Foreskin keratinocyte (primary cell): ENCODE measurements around the genes SHISA3, GUF1, COMMD8 and TXK.

DNA sequence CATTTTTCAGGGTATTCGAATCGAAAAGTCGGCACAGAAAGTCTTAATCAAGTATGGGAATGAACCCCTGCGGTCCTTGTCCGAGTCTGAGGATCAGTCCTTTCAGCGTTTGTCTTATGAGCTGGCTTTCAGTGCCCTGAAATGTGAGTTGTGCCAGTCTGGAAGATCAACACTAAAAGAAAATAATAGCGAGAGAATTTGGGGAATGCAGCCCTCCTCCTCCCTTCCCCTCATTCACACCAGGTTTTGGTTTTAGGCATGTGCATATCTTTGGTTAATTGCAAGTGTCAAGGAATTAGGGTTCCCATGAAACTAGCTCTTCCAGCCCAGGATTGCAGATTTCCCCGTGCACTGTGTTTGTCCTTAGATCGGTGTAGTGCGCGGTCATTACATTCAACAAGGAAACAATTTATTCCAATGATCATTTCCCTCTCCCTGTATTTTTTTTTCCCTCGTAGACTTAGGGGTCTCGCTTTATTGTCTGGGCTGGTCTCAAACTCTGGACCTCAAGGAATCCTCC is 1.2 kb downstream of the NSUN7 start:
- RAMPAGE, total RNA, result no peak

DNA sequence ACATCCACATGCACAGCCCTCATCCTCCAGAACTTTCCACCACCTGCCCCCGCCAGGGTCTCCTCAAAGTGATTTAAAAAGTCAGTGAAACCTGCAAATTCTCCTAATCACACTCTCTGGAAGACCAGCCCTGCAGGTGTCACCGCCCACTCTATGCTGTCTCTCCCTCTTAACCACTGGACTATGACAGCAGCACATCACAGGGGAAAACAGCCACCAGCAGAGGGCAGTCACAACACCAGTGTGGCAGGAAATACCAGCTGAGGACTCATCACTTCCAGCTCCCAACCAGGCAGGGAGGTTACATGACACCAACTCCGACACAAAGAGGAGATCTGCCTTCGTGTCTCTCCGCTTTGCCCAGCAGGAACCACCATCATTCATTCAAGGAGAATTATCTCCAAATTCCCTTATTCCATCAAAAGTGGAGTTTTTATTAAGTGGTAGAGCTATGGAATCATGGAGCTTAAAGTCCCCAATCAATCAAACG is 91.2 kb downstream of the NSUN7 start:
- RAMPAGE, total RNA, result no peak

GRCh38 chr4:40841943-40842521 is 92.3 kb downstream of the NSUN7 start:
- RAMPAGE, total RNA, result no peak

- RAMPAGE, total RNA, result no peak
Observed at GRCh38 chr4:40953656-40954576, 204.2 kb downstream of the NSUN7 start.

GRCh38 chr4:41049783-41050091 is 164.6 kb downstream of the APBB2 start:
- RAMPAGE, total RNA, result no peak

DNA sequence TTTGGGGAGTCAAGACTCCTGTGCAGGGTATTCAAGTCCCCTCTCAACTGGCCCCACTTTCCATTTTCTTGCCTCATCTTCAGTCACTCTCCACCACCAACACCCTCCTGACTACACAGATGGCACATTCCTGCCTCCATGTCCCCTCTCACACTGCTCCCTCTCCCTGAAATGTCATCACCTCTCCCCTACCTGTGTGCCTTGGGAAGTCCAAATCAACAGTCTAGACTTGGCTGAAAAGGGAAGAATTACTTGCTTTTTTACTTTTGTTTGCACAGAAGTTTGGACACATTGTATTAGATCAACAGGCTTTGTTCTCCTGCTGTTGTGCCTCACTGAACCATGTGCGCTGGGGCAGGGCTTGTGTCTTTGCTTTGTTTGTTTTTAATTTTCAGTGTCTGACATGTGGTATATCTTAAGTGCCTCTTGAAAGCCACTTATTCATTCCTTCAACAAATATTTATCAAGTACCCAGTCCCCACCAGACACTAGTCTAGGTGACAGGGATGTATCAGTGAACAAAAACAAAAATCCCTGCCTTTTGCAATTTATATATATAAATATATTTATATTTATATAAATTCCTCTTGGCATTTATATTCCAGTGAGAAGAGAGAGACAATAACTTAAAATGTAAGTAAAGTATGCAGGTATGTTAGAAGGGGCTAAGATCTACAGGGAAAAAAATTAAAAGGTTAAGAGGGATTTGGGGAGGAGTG is 84.9 kb downstream of the APBB2 start:
- RAMPAGE, total RNA, result no peak

DNA sequence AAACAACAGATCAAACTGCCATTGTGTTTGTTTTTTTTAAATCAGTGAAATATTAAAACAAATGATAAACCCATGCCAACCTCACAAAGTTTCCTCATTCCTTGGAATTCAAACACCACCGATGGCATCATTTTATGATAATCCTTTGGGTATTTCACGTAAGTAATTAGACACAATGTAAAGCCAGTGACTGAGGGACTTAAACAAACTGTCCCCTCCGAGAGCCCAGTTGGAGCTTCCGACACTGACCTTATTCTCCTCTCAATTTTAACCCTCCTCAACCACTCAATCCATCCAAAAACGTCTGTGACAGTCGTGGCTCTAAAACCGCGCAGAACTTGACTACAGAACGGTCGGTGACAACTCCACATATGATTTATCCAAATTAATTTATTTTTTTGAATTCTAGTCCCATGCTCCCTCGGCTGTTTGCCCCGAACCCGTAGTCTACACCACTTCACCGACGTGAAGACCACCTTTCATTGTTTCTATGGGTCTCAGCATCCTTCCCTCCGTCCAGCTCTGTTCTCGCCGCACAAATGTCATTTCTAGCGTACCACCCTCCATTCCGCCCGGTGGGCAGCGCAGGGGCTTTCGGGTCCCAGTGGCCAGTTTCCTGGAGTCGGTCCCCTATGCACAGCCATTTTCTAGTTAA is 1.1 kb downstream of the APBB2 start:
- RAMPAGE, total RNA, result no peak

DNA sequence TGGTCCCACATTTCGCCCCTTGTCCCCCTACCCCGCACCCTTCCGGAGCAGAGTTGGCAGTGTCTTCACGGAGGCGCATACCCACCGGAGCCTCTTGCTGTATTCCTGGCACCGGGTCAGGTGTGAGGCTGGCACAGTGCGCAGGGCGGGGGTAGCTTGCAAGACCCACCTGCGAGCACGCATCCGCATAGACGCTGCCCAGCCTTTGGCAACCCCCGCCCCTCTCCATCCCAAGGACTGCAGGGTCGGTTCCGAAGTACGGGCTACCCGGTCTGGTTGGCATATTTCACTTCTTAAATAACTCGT is 104.6 kb downstream of the UCHL1 start:
- RAMPAGE, total RNA, result no peak

- RAMPAGE, total RNA, result no peak
Observed at GRCh38 chr4:41541499-41542357, 3.8 kb downstream of the LIMCH1 start.

DNA sequence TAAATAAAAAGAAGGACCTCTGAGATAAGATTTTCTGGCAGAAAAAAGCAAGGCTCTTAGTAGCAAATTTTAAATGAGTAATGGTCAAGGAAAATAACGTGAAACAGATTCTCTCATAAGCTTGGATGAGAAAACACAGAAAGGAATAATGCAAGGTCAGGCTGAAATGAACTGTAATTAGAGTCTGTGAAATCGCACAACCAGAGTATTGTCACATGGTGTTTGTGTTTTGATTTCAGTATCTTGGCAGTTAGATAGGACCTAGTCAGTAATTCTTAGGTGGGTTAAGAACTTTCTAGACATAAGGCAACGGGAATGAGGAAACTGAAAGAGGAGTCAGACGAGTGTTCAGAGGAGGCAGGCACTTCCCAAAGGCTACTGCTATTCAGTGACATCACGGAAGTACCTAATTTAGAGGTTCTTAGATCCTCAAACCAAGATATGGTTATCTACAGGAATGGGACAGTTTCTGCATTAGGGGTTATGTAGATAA is 34.6 kb downstream of the LIMCH1 start:
- RAMPAGE, total RNA, result no peak

GRCh38 chr4:41709711-41710240 is 38.7 kb downstream of the PHOX2B start:
- RAMPAGE, total RNA, result no peak

DNA sequence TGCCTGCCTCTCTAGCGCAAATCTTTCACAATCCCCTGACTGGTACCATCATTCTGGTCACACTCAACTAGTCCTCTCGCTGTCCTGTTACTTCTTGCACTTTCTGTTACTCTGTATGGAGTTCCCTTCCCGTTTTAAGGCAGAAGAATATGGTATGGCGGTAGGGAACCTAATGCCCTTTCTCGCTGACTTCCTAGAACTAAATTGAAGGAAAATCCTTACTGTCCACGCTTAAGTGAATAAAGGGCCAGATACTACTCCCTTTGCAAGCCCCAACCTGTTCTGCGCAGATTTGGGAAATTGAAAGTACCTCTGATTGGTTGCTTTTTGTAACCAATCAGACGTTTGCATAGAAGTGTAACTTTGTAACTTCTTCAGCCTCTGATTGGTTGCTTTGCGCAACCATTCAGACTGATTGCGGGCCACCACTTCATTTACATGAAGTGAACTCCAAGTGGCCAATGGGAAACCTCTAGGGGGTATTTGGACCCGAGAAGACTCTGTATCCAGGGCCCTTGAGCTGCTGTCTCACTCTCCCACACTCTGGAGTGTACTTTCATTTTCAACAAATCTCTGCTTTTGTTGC is 1.2 kb upstream of the TMEM33 start:
- RAMPAGE, total RNA, result no peak

DNA sequence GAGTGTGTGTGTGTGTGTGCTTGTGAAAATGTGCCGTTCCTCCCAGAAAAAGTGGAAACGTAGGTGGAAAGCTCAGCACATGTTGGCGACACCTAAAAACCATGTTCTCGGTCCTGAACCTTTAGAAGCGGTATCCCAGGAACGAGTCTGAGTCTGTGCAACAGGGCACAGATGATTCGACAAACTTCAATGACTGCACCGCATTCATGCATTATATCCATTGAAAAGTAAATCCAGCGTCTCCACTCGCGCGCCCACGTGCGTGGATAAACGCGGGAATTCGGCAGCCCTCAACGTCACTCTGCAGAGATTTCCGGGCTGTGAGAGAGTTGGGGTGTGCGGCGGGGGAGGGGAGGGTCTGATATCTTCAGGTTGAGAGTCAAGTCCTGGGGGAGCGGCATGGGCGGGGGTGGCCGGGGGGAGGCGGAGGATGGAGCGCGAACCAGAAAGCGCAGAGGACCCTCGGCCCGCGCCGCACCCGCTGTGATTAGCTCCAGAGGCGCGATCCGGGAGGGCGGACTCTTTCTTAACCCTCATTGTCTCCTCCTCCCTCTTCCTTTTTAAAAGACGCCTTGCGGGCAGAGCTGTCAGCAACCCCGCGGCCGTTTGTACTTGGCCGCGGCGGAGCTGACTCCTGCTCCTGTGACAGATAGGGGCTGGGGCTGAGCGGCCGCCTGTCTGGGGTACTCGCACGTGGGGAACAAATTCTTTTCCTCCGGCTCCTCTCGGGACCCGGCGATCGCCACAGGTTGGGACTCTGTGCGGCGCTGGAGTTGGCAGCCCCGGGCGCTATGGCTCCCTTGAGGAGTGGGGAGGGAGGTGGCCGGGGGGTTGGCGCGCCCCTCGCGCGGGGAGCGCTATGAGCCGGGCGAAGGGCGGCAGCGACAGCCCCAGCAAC is at the start of gene SHISA3:
Gene SHISA3, plus strand, starts transcription at position 590 of the 898 bp plus-strand sequence.
- RAMPAGE, total RNA, result no peak

- RAMPAGE, total RNA, result no peak
Observed at GRCh38 chr4:44677877-44679054, at the start of gene GUF1. Gene GUF1 (plus strand): TSS chr4:44678420.

DNA sequence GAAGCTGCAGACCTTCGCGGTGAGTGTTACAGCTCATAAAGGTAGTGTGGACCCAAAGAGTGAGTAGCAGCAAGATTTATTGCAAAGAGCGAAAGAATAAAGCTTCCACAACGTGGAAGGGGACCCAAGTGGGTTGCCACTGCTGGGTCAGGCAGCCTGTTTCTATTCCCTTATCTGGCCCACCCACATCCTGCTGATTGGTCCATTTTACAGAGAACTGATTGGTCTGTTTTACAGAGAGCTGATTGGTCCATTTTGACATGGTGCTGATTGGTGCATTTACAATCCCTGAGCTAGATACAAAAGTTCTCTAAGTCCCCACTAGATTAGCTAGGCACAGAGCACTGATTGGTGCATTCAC is 647.1 kb downstream of the GABRG1 start:
- RAMPAGE, total RNA, result no peak

DNA sequence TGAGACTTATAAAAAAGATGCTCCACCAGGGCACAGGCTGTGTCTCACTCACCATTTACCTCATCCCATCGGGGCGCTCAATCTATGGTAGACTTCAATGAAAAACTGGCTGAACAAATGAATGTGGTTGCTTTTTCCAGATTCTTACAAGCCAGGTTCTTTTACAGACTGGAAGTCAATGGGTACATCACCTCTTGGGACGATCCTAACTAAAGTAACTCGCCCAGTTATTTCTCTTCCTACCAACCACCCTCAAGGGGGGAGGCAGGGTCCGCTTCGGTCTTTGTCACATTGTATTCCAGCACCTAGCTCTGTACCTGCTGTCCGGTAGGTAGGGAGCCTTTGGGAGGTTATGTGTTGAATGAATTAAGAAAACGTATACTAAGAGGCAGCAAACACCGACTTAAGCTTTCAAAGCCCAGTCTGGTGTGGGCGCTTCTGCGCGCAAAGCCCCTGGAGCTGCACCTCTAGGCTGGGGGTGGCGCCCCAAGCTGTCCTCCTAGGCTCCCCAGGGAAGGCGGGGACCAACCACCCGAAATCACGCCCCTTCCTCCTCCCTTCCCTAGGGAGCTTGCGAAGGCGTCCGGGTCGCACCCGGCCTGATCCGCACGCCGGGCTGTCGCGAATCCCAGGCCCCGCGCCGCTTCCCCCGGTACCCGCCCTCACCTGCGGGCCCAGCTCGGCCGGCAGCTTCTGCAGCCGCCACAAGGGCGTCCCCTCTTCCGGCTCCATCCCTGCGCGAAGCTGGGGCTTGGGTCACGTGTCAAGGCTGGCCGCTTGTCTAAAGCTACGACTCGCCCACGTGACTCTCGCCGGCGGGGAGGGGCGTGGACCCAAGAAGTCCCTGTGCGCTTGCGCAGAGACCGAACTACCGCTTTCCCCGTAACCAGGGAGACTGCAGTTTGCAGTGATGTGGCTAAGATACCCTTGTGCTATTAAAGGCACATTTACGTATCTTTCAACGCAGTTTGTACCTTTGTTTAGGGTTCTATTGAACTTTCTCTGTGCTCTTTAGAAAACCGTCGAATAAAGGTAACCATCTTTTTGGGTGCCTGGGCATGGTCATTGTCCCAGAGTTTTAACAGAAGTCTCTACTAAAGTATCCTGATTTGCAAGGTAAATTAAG is at the start of gene COMMD8:
Gene COMMD8, minus strand, starts transcription at position 783 of the 1,126 bp plus-strand sequence.
- RAMPAGE, total RNA, result start-site peak on the minus strand centred at position 753 of the sequence, 26 bp wide, 143 and 149 reads in 2 replicates

DNA sequence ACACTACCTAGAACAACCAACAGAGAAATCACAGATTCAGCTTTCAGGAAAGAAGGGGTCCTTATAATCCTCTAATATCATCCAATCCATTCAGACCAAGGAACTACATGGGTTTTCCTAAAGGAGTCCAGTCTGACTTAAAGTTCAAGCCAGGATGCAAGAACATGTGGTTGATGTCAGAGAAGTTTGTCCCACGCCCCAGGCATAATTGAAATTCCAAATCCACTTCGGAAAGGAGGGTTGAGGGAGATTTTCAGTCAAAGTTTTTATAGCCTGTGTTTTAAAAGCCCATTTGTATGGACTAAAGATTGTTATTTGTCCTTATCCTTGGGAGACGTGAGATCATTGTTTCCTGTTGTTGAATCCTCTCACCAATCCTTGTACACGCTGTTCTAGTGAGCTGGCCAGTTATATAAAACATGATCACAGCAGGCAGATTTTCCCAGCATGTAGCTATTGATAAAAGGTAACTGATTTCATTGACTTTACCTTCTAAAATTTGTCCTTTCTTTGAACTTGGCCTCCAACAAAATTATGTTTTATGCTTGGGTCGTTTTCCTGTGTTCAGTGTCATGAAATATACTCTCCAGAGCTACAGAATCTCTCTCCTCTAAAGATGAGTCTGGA is 92.7 kb downstream of the ATP10D start:
- RAMPAGE, total RNA, result no peak

- RAMPAGE, total RNA, result no peak
Observed at GRCh38 chr4:47855303-47855691, 17.4 kb upstream of the CORIN start.

DNA sequence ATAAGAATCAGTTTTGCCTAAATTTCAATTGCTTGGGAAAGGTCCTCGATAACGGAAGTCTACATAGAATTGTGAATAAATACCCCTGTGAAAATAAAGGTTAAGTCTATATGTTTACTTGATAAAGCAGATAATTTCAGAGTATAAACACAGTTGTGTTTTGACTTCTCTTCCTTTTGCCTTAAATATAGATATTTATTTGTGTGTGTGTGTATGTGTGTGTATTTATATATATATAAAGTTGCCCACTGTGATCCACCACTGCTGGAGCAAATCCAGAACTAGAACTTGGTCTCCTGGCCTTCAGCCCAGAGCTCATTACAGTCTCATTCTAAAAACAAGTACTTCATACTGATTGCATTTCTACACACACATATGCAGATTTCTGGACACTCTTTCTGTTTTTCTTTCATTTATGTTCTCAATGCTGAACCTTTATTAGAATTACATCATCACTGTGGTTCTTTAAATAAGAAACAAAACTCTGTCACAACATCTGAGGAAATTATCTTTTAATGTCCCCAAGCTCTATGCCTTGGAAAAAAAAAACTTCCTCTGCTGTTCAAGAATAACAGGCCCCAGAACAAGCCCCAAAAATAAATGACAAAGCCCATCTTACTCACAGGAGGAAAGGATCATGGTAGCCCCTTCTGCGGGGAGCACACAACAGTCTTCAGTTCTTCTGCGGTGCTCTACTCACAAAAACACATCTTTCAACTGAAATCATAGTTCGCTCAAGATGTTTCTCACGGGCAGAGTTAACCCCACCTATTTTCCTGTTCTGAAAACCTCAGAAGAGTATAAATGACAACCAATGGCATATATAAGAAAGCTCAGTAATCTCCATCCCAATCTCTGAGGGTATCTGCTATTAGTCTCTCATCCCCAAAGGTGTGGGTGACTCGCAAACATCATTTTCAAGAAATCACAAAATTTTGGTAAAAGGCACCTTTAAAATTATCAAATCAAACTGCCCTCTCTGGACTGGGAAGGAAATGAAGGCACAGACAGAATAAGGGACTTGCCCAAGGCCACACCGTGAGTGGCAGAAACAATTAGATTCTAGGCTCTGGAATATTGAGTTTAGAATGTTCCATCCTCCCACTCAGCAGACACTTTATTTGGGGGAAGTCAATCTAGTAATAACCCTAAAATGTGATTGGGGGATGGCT is at the start of gene TXK:
Gene TXK, minus strand, starts transcription at position 719 of the 1,172 bp plus-strand sequence.
- RAMPAGE, total RNA, result no peak

GRCh38 chr4:48340591-48341341 is 563 bp upstream of the SLAIN2 start:
- RAMPAGE, total RNA, result no peak